Measurements from ENCODE around the genes SAP25 and AP1S1.

DNA sequence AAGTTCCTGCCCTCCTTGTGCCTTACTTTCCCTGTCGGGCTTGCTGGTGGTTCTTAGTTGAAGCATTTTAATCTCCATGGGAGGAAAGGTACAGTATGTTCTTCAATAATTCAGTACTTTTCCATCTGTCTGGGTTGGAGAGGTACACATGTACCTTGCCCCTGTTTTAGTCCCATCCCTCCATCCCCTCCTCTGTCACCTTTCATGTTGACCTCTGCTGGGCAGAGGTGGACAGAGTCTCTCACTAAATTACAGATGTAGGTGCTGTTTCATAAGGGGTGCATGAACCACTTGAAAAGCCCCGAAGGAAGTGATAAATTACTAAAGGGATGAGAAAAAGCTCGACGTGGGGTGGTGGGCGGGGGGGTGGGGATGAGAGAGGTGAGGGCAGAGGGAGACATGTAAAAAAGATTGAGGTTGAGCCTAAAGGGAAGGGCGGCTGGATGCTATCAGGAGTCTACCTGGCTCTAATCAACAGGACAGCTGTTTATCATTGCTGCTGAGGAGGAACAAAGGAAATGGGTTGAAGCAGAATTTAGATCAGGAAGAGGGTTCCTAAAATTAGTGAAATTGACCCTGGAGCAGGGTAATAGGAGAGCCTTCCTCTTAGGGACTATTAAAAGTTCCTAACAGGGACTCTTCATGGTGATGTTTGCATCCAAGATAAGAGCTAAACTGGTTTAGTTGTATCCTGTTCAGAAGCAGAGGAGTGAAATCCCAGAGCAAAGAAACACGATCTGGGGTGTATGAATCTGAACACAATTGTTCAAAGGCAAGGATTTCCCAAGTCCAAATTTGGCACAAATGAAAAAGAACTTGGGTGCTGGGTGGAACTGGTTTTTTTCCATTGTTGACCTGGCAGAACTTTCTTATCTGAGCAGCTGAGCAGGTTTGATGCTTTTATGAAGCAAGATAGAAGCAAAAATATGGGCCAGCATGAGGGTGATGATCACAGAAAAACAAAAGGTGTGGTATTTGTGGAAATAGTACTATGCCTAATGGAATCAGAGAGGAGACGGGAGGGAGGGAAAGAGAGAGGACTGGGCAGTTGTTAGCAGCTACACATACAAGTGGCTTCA, 5.7 kb downstream of the AGFG2 start:
- PRO-cap, 2 experiments, result peak in 1 of 2 experiments; most common plus-strand start position 910 of the sequence (in 1); most common minus-strand start position 739 of the sequence (in 1)
- RAMPAGE, long total RNA, 5 experiments, result no peak in any of the 5 experiments

- PRO-cap, 2 experiments, result no peak in any of the 2 experiments
- RAMPAGE, long total RNA, 5 experiments, result no peak in any of the 5 experiments
These were observed 13.3 kb downstream of the AGFG2 start for GRCh38 chr7:100552101-100552817.

DNA sequence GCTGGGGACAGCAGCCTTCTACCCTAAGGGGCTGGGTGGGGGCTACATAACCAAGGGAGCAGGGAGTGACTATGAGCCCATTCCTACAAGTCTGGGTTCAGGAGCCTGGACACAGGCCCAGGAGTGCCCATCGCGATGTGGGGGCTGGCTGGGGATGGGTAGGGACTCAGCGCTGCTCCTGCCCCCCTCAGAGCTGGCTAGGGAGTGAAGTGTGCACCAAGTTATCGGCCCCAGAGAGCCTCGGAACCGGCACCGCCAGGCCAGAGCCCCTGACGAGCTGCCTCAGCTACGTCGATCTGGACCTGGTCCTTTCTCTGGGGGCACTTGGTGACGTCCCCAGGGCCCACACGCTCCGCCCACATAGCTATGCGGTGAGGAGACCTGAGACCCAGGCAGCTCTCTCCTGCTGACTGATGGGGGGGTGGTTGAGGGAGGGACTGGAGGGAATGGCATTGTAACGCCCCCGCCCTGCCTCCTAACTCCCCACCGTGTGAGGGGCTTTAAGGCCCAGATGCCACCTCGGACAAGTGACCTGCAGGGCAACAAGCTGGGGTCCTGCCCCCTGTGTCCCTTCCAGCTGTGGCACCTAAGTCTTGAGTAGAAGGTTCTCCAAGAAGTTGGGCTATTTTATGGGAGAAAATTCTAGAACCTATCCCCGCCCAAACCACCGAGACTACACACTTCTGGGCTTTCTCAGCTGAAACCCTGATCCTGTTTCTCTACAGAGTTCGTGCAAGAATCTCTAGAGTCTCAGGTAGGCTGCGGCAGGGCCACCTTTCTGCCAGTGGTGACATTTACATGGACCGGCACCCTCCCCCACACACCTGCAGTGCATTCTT, 2.4 kb downstream of the SAP25 start:
- PRO-cap, 2 experiments, result peak in 1 of 2 experiments; most common minus-strand start position 312 of the sequence (in 1)
- RAMPAGE, long total RNA, 5 experiments, result no peak in any of the 5 experiments

- PRO-cap, 2 experiments, result no peak in any of the 2 experiments
- RAMPAGE, long total RNA, 5 experiments, result no peak in any of the 5 experiments
These were observed at the start of gene SAP25 for GRCh38 chr7:100573299-100574215. Gene SAP25 (minus strand): TSS chr7:100573900.

DNA sequence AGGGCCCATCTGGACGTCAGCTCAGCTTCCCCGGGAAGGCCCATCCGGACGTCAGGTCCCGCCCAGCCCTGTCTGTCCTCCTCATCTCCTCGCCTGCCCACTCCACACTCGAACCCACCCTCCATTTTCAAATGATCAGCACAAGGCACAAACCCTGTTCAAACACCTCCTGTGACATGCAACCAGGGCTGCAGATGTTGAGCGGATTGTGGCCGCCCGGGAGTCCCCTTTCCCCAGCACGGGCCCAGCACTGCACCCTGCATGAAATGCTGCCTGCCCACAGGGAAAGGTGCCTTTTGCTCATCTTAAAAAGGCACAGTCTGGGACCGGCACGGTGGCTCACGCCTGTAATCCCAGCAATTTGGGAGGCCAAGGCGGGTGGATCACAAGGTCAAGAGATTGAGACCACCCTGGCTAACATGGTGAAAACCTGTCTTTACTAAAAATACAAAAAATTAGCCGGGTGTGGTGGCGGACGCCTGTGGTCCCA, 5.3 kb upstream of the SAP25 start:
- PRO-cap, 2 experiments, result no peak in any of the 2 experiments
- RAMPAGE, long total RNA, 5 experiments, result no peak in any of the 5 experiments

- PRO-cap, 2 experiments, result no peak in any of the 2 experiments
- RAMPAGE, long total RNA, 5 experiments, result no peak in any of the 5 experiments
These were observed 4.2 kb downstream of the FBXO24 start for GRCh38 chr7:100590231-100590736.

DNA sequence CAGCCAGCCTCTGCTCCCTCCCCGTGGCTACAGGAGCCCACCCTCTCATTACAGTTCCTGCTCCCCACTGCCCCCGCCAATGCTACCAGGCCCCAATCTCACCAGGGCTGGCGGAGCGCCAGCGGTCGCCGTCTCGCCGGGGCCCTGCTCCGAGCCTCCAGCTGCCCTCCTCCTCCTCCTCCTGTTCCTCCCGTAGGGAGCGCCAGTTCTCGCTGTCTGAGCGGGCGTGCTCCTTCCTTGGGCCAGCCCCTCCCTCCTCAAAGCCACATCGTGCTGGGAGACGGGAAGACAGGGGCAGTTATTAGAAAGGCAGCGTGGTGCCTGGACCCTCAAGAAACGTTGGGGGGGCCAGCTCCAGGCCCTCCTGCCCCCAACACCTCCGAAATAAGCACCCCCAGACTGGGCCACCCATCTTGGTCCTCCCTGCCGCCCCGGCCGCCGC, 7.5 kb downstream of the GIGYF1 start:
- PRO-cap, 2 experiments, result no peak in any of the 2 experiments
- RAMPAGE, long total RNA, 5 experiments, result no peak in any of the 5 experiments

- PRO-cap, 2 experiments, result no peak in any of the 2 experiments
- RAMPAGE, long total RNA, 5 experiments, result no peak in any of the 5 experiments
These were observed 22.0 kb downstream of the EPHB4 start for GRCh38 chr7:100805073-100805927.

DNA sequence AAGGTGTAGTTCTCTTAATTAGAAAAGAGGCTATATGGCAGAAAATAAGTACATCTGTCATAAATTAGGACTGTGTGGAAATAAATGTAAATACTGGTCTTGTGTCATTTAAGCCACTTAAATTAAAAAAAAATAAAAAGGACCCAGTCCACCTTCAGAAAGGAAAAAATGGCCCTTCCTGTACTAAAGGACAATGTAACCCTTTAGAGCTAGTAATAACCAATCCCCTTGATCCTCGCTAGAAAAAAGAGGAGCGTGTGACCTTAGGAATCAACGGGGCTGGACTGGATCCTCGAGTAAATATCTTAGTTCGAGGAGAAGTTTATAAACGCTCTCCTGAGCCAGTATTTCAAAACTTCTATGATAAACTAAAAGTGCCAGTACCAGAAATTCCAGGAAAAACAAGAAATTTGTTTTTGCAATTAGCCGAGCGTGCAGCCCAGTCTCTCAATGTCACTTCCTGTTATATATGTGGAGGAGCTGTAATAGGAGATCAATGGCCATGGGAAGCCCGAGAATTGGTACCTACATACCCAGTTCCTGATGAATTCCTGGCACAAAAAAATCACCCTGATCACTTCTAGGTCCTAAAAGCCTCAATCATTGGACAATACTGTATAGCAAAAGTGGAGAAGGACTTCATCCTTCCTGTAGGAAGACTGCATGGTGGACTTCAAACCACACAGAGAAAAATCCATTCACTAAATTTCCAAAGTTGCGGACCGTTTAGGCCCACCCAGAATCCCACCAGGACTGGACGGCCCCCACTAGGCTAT, 7.8 kb upstream of the SLC12A9 start:
- PRO-cap, 2 experiments, result no peak in any of the 2 experiments
- RAMPAGE, long total RNA, 5 experiments, result no peak in any of the 5 experiments

GRCh38 chr7:100887474-100887969, 2.0 kb downstream of the UFSP1 start:
- PRO-cap, 2 experiments, result no peak in any of the 2 experiments
- RAMPAGE, long total RNA, 5 experiments, result no peak in any of the 5 experiments

- PRO-cap, 2 experiments, result no peak in any of the 2 experiments
- RAMPAGE, long total RNA, 5 experiments, result no peak in any of the 5 experiments
These were observed 6.4 kb upstream of the ACHE start for GRCh38 chr7:100901994-100902547.

DNA sequence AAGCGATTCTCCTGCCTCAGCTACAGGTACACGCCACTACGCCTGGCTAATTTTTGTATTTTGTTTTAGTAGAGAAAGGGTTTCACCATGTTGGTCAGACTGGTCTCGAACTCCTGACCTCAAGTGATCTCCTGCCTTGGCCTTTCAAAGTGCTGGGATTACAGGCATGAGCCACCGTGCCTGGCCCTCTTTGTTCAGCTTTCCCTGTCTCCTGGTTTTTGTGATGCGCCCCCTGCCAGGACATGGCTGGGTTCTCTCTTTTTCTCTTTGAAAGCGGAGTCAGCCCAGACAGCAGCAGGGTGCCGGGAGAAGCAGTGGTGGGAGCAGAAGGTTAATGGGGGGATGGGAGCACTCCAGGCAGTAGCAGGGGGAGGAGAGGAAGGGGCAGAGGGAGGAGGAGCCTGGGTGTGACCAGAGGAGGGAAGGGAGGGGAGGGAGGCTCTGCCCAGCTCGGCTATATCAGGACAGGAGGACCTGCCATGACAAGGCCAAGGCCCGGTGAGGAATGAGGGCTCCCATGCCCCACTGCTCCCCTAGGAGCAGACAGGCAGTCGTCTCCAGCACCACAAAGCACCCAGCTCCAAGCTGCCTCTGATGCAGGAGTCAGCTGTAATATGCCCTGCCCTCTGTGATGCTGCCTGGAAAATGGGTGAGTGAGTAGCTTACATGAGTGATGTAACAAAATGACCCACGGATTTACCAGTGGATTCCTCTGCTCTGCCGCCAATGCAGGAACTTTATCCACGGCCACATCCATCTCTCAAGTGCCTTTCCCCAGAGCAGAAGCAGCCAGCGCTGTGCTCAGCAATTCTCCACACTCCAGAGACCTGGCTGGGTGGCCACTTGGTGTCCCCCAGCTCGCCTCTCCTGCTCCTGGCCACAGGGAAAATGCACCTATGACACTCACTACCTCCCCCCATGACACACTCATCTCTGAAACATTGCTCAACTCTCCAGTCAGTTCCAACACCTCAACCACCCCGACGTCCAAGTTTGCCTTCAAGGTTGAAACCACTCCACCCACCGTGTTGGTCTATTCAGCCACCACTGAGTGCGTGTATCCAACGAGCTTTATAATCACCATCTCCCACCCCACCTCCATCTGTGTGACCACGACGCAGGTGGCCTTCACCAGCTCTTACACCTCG, 2.1 kb downstream of the MUC3A start:
- PRO-cap, 2 experiments, result no peak in any of the 2 experiments
- RAMPAGE, long total RNA, 5 experiments, result no peak in any of the 5 experiments

GRCh38 chr7:101136765-101137432, 10.0 kb downstream of the SERPINE1 start:
- PRO-cap, 2 experiments, result no peak in any of the 2 experiments
- RAMPAGE, long total RNA, 5 experiments, result no peak in any of the 5 experiments

DNA sequence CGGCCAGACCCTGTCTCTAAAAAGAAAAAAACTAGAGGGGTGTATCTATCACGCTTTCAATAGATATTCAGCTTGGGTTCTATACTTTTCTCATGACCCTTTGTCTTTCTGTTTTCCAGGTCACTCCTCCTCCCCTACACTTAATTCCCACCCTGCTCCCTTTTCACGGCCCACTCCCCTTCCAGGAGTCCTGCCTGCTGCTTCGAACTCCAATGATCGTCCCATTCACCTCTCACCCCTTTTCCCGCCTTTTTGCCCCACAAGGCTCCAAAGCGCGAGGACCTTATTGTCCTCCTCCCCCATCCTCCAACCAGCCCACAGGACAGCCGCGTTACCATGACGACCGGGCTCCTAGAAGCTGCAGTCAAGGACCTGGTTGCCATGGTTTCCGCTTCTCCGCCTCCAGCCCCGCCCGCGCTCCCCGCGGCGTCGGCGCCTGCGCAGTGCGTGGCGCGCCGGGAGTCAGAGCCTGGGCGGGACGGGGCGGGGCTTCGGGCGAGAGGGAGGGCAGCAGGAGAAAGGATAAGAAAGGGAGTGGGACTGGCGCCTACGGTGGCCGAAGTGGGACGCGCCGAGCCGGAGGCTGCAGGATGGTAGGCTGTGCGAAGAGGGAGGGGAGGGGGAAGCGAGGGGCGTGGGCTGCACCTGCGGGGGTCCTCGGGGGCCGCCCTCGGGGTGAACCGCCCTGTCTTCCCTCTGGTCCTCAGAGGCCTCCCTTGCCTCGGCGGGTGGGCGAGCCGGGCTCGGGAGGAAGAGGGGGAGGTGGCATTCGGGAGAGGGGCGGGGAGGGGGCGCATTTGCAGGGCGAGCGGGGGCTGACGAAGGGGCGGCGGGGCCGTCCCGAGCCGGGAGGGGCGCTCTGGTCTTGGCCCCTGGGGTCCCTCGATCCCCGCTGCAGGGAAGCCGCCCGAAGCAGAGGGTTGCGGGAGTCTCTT, at the start of gene AP1S1:
AP1S1 (plus strand) TSS at position 552 of the 935 bp plus-strand sequence.
- PRO-cap, 2 experiments, result peak in 2 of 2 experiments; most common plus-strand start position 552 of the sequence (in 2)
- RAMPAGE, long total RNA, 5 experiments, result start-site peak on the plus strand in 4 of 5 experiments, centred at positions 554 to 566 of the sequence, 7 to 160 reads per replicate

DNA sequence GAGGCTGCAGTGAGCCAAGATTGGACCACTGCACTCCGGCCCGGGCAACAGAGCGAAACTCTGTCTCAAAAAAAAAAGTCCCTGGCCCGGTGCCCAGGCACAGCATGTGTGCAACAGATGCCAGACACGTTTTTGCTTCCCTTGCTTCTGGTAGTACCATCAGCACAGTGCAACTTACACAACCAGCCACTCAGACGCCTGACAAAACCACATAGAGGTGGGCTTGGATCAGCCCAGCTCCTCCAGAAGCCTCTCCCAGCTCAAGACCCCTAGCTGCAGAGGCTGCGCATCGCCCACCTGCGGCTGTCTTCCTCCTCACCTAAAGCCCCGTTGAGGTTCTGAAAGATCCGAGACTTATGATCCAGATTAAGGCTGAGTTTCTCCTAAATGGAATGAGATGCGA, 2.6 kb downstream of the PLOD3 start:
- PRO-cap, 2 experiments, result no peak in any of the 2 experiments
- RAMPAGE, long total RNA, 5 experiments, result no peak in any of the 5 experiments

GRCh38 chr7:101349104-101349690, 13.5 kb upstream of the COL26A1 start:
- PRO-cap, 2 experiments, result no peak in any of the 2 experiments
- RAMPAGE, long total RNA, 5 experiments, result no peak in any of the 5 experiments

GRCh38 chr7:101733488-101734503, 83.6 kb upstream of the CUX1 start:
- PRO-cap, 2 experiments, result peak in 2 of 2 experiments; most common minus-strand start chr7:101733980 (in 2)
- RAMPAGE, long total RNA, 5 experiments, result no peak in any of the 5 experiments

GRCh38 chr7:101769296-101769683, 48.1 kb upstream of the CUX1 start:
- PRO-cap, 2 experiments, result no peak in any of the 2 experiments
- RAMPAGE, long total RNA, 5 experiments, result no peak in any of the 5 experiments

GRCh38 chr7:101813994-101814504, 3.4 kb upstream of the CUX1 start:
- PRO-cap, 2 experiments, result peak in 1 of 2 experiments; most common plus-strand start chr7:101814309 (in 1)
- RAMPAGE, long total RNA, 5 experiments, result no peak in any of the 5 experiments

- PRO-cap, 2 experiments, result peak in 1 of 2 experiments; most common minus-strand start chr7:101874713 (in 1)
- RAMPAGE, long total RNA, 5 experiments, result no peak in any of the 5 experiments
These were observed 56.8 kb downstream of the CUX1 start for GRCh38 chr7:101873807-101875010.